Measurements from ENCODE around the genes VWC2, ZPBP and DDC.

- PRO-cap = no peak
- RAMPAGE, long total RNA, 2 experiments = no peak in any of the 2 experiments
Observed at GRCh38 chr7:49773298-49774147, at the start of gene VWC2. VWC2 (plus strand) TSS chr7:49773638.

DNA sequence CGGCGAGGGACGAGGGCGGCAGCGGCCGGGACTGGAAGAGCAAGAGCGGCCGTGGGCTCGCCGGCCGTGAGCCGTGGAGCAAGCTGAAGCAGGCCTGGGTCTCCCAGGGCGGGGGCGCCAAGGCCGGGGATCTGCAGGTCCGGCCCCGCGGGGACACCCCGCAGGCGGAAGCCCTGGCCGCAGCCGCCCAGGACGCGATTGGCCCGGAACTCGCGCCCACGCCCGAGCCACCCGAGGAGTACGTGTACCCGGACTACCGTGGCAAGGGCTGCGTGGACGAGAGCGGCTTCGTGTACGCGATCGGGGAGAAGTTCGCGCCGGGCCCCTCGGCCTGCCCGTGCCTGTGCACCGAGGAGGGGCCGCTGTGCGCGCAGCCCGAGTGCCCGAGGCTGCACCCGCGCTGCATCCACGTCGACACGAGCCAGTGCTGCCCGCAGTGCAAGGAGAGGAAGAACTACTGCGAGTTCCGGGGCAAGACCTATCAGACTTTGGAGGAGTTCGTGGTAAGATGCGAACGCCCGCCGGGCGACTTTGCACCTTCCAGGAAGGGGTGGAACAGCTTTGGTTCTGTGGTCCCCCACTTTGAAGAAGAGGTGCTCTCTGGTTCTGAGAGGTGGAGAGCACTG, 2.3 kb downstream of the VWC2 start:
- PRO-cap = no peak
- RAMPAGE, long total RNA, 2 experiments = no peak in any of the 2 experiments

GRCh38 chr7:50092861-50093413, at the start of gene ZPBP:
ZPBP (minus strand) TSS chr7:50093246.
- PRO-cap = no peak
- RAMPAGE, long total RNA, 2 experiments = no peak in any of the 2 experiments

GRCh38 chr7:50149300-50149680, 53.6 kb downstream of the SPATA48 start:
- PRO-cap = no peak
- RAMPAGE, long total RNA, 2 experiments = no peak in any of the 2 experiments

- PRO-cap = no peak
- RAMPAGE, long total RNA, 2 experiments = no peak in any of the 2 experiments
Observed at GRCh38 chr7:50330599-50331390, 26.3 kb downstream of the IKZF1 start.

- PRO-cap = no peak
- RAMPAGE, long total RNA, 2 experiments = no peak in any of the 2 experiments
Observed at GRCh38 chr7:50337246-50338058, 32.9 kb downstream of the IKZF1 start.

GRCh38 chr7:50531229-50532283, 33.6 kb downstream of the DDC start:
- PRO-cap = no peak
- RAMPAGE, long total RNA, 2 experiments = no peak in any of the 2 experiments

DNA sequence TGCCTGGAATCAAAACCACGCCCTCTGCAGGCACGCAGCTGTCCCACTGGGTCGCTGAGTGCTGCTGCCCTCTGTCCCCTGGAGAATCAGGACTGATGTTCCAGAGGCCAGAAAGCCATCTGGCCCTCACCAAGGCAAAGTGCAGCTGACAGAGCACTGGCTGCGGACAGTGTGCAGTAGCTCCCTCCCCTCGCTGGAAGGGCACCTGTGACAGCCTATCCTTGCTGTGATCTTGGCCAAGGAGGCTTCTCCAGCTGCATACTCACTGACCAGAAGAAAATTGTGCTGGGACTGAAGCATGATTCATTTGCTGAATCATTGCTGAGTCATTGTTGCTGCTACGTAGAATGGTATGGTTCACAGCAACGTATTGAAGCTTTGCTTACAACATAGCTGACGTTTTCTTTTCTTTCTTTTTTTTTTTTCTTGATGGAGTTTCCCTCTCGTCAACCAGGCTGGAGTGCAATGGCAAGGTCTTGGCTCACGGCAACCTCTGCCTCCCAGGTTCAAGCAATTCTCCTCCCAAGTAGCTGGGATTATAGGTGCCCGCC, 30.4 kb downstream of the DDC start:
- PRO-cap = no peak
- RAMPAGE, long total RNA, 2 experiments = no peak in any of the 2 experiments

DNA sequence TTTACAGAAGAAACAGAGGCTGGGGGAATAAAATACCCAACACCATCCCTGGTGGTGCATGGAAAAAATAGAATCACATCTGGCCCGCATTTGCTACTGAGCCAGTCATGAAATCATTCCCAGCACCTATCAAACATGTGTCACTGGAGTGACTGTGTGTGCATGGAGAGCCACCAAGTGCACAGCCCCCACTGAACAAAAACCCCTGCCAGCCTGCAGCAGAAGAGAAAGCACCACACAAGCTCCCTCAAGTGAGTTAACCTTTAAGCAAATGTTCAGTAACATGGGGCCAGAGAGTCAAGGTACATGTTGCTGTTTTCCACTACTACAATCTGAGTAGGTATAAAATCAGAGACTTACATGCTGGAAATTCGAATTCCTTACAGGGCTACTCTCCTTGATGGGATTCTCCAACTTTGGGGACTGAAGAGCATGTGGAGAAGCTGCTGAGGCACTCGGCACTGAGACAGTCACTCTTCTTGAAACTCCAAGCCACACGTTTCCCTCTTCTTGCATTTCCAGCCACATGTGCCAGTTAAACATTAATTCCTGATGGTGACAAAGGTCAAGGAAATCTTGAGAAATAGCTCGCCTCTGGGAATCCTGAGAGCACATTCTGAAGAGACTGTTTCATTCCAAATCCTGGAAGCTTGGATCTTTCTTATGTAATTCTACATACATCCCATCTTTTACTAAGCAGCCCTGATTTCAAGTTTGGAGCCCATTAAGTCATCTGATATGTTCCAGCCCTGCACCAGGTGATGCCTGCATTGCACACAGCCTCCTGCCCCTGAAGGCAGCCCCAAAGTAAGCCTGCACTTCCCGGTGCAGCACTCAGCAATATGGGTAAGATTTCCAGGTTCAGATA, at the start of gene DDC:
DDC (minus strand) TSS at position 481 of the 868 bp plus-strand sequence.
- PRO-cap = no peak
- RAMPAGE, long total RNA, 2 experiments = no peak in any of the 2 experiments

GRCh38 chr7:50616143-50616670, 51.0 kb upstream of the DDC start:
- PRO-cap = no peak
- RAMPAGE, long total RNA, 2 experiments = no peak in any of the 2 experiments

GRCh38 chr7:50621831-50622722, 56.9 kb upstream of the DDC start:
- PRO-cap = no peak
- RAMPAGE, long total RNA, 2 experiments = no peak in any of the 2 experiments

DNA sequence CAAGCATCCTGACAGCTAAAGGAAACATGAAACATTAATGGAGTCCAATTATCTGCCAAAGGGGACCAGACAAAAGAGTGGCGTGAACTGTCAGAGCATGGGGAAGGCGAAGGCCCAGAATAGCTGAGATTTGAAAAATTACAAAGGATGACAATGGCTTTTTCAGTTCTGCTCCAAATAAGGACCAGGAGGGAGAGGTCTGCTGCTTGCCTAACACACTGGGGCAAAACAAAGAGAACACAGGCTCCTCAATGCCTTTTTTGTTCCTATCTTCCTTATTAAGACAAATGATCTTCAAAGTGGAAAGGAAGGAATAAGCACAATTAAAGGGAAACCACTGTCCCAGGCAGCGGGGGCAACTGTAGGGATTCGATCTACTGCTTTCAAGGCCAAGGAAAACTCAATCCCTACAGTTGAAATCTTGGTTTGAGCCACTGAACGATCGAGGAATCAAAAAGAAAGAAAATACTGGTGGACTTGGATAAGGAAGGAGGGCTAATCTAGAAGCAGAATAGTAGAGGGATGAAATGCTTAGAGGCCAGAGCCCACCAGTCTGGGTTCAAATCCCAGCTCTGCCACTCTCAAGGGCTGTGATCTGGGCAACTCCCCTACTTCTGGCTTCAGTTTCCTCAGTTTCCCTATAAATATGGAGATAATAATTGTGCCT, 91.8 kb downstream of the GRB10 start:
- PRO-cap = no peak
- RAMPAGE, long total RNA, 2 experiments = no peak in any of the 2 experiments

DNA sequence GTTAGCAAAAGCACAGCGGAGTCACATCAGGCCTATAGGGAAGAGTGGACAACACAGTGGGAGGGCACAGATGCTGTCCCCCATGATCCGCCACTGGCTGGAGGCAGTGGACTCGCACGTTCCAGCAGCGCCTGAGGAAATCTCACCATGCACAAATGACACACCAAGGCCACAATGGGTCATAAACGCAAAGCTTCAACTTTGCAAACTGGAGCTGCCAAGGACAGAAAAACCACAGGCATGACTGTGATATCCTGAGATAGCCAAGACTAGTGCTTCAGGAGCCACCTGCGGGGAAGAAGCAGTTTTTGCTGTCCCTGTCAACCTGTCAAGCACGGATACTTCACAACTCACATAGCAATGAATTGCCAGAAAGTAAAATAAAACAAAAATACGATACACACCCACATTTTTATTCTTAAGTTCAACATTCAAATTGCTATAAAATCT, 58.7 kb downstream of the GRB10 start:
- PRO-cap = no peak
- RAMPAGE, long total RNA, 2 experiments = no peak in any of the 2 experiments

DNA sequence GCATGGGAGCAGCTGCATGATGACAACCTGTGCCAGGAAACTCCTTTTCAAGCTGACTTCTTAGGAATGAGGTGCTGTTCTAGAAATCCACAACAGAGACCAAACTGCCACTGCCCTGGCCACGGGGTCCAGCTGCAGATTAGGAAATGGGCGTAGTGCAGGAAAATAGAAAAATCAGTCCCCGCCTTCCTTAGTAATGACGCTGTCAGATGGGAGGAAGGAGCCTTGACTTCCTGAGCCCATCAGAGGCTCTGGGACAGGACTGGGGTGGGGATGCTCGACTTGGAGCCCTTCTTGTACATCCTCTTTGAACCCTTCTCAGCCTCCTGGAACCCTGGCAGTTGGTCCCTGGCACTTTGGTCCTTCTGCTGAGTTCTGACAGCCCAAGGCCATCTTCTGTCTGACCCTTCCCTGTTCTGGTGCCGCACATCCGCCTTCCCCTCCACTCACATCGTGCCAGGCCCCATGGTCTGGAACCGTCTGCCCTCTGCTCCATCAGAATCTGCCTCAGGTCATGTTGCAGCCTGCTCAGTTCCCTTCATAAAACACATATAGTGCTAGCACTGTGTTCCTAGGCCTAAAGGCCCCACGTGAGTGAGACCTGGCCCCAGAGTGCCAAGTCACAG, 228.0 kb upstream of the GRB10 start:
- PRO-cap = no peak
- RAMPAGE, long total RNA, 2 experiments = no peak in any of the 2 experiments

GRCh38 chr7:51255046-51255948, 61.3 kb downstream of the COBL start:
- PRO-cap = no peak
- RAMPAGE, long total RNA, 2 experiments = no peak in any of the 2 experiments

- PRO-cap = unidirectional peak, plus-strand start at chr7:51315603
- RAMPAGE, long total RNA, 2 experiments = start-site peak on the plus strand in 1 of 2 experiments, at chr7:51315595-51315601 at its widest, 6 reads per replicate
Observed at GRCh38 chr7:51315085-51315800, 1.4 kb downstream of the COBL start.

- PRO-cap = no peak
- RAMPAGE, long total RNA, 2 experiments = no peak in any of the 2 experiments
Observed at GRCh38 chr7:52935773-52936133, 99.7 kb upstream of the POM121L12 start.

DNA sequence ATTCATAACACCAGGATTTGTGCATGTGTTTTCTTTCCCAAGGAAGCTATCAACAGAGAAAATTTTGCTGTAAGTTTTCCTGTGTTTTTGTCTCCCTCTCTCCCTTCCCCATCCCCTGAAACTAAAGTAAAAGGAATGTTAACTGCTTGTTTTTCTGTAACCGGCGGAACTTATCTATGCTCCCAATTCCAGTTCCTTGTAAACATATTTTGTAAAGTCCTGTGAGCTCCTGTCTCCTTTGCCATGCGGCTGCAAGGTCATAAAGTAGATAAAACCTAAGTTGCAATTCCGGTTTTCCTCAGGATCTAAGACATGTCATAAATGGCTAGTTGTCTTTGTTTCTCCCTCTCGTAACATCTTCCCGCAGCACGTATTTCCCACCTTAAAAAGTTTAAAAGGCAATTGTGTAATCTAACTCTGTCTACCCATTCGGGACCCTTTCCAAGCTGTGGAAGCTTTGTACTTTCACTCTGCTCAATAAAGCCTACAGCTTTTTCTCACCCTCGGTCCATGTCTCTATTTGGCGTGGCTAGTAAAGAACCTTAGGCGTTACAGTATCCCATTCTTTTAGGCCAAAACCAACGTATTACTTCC, 78.9 kb upstream of the POM121L12 start:
- PRO-cap = no peak
- RAMPAGE, long total RNA, 2 experiments = no peak in any of the 2 experiments

DNA sequence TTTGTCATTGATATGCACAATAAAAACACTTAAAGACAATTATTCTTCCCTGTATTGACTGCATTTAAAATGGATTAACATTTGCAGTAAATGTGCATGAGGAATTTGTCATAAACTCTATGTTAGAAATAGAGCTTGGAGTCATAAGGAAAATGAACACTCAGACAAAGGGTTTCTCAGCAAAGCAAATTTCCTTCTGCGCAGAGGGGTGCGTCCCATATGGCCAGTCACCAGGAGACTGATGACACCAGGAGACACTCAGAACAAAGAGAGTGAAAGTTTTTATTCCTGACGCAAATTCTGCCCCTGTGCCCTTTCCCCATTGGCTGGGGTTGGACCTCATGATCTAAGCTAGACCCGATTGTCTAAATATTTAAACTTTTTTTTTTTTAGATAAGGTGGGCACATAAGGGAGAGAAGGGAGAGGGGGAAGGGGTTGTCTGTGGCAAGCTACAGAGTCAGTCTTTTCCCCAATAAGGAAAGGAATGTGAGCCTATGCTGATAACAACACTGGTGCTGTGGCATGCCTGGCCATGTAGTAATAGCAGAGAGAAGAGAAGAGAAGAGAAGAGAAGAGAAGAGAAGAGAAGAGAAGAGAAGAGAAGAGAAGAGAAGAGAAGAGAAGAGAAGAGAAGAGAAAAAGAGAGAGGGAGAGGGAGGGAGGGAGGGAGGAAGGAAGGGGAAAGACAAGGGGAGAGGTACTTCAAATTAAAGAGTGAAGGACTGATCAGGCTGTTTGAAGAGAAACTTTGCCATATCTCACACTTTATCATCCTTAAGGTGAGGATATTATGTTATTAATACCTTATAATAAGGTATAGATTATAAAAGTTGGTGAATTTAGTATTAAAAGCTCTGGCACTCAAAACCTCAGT, 202.1 kb downstream of the POM121L12 start:
- PRO-cap = no peak
- RAMPAGE, long total RNA, 2 experiments = no peak in any of the 2 experiments

DNA sequence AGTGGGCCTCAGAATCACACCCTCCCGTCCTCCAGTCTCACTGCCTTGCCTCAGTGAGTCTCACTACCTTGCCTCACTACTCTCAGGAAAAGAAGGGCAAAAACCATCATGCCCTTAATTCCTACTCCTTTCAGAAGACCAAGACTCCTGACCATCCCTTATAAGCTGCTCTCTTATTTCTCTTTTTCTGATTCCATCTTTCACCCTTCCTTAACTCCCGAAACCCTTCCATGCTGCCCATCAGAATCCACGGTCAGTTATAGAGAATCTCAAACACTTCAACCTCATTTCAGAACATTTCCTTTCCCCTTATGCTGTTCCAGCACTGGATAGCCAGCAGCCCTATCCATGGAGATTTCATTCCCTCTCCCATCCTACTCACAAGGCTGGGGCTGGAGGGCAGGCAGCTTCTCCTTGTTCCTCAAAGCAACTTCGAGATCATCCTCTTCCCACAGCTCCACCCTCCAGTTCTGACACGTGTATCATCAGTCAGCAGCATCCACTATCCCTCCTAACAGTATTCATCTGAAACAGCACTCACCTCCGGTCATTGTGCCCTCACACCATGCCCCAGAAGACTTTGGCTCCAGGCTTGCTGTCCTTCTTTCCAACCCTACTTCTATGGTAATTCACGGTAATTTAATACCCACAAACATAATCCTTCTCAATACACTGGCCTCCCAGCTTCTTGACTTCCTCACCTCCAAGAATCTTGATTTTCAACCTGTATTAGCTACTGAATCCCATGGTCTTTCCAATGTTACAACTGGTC, 12.8 kb downstream of the SEC61G start:
- PRO-cap = no peak
- RAMPAGE, long total RNA, 2 experiments = no peak in any of the 2 experiments